ENCODE measurements around the genes ANXA11 and GPR15LG.

DNA sequence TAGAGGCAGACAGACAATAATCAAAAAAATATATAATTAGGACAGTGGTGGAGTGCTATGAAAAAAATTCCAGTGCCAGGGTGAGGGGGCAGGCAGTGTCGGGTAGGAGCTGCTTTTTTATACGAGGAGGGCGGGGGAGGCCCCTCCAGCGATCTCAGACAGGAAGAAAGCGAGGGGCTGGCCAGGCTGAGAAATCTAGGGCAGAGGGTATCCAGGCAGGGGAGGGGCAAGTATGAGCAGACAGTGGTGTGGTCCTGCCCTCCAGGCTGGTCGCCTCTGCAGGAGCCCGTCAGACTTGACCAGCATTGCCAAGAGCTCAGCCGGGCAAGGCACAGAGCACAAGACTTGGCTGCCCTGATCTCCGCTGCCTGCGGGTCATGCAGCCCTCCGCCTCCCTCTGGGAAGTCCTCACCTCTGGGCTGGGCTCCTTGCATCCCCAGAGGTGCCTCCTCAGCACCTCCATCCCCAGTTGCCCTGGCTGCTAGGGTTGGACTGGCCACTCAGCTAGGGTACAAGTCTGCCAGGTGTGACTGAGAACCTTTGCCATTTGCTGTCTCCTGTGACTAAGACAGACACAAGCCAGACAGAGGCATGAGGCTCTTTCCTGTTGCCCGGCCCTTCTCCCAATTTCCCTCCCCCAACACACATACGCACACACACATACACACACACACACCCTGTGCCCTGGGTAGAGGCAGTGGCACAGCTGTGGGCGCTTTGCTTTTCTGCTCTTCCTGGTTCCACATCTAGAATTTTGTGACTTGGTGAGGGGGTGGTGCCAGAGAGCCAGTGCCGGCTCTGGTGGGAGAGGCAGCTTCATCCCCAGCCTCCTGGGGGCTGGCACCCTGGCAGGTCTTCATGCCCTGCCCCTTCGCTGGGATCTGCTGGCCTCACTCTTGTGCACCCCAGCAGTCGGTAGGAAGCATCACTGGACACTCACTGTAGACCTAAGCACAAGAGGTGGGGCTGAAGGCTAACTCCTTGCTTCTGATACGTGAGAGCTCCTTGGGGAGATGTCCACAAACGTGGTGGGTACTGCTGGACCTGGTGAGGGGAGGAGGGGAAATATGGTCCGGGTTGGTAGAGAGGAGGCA, 59.0 kb upstream of the PPIF start:
- PRO-cap = no peak

- PRO-cap = no peak
Observed at GRCh38 chr10:79293740-79294451, 53.4 kb upstream of the PPIF start.

DNA sequence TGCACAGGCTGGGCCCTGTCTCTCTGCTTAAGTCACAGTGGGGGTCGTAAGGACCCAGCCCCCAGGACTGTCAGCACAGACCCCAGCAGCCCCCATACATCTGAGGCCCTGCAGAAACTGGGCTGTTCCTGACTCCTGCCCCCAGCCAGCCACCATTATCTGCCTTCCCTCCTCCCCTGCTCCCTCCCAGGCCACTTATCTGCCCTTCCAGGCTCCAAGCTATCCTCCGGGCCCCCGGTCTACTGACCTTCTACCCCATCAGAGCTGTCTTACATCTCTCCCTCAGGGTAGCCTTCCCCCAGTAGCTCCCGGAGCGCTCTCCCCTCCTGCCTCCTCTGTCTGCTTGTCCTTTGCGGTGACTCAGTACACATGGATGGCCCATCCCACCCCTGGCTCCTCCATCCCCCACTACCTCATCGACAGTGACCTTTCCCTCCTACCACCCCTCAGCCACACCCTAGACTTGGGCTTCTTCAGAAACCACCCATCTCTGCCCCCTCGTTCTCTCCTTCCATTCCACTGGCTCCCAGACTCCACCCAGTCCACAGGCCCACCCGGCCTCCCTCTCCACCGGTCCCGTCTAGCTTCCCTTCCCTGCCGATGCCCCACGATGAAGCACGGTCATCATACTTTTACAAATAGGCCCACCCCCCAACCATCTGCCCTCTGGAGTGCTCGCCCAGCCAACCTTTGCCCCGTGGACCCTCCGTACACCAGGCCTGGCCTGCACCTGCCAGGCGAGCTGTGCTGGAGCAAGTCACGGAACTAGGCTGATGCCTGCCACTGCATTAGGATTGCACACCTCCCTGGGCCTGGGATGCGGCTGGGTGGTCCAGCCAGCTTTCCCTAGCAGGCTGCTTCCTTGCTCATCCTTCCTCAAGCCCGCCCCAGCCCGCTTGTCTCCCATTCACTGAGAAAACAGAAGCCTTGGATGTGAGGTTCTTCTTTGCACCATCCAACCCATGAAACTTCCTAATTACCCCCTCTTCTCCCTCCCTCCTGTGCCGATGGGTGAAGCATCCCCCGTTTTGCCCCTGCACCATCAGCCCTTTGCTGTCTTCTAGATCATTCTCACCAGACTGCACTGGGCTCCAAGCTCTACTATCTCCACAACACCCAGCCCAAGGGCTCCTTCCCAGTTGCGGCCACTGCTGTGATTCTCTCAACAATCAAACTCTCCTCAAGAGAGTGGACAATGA, 44.6 kb downstream of the PPIF start:
- PRO-cap = no peak

DNA sequence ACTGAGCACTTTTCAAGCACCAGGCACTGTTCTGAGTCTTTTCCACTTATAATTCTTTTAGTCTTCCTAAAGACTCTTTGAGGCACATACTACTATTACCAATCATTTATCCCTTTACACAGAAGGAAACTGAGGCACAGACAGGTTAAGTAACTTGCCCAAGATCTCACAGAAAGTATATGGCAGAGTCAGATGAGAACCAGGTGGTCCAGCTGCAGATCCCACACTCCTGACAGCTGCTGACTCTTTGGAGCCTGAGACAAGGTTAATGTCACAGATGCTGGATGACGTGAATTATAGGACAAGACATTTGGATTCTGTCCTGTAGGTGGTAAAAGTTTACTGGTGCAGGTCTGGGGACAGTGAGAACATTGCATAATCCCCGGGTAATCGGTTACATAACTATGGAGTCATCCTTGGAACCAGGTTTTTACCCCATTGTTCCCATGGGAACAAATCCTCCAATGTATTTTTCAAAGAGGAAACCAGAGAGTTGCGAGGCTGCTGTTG, 27.4 kb upstream of the ZCCHC24 start:
- PRO-cap = no peak

GRCh38 chr10:79714811-79715089, 11.7 kb downstream of the NUTM2B start:
- PRO-cap = no peak

GRCh38 chr10:79784517-79785078, 41.9 kb upstream of the NUTM2E start:
- PRO-cap = no peak

GRCh38 chr10:79905361-79905910, 43.5 kb downstream of the SFTPD start:
- PRO-cap = no peak

DNA sequence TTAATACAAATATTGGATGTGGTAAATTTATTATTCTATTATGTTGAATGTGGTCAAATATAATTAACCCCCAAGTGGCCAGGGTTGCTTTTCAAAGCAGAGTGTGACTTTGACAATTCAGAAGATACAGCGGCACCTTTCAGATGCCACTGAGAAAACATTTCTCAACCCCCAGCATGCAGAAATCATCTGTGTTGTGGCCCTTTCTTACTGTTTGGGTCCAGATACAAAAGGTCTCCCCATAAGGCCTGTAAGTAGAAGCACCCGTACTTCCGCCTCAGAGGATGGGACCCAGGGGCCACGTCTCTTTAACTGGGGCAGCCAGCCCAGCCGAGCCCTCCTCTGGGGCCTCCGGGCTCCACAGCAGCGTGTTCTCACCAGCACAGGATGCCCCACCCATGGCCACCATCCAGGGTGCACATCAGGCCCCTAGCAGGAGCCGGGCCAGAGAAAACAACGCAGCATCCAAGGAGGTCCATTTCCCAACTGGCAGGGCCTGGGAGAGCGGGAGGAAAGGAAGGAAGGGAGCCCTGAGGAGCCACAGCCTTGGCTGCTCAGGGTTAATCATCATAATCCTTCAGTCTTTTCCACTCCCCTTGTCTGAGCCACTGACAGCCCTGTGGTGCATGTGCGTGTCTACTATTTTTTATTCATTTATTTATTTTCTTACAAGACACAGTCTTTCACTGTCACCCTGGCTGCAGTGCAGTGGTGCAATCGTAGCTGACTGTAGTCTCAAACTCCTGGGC, 3.5 kb downstream of the PLAC9 start:
- PRO-cap = no peak

GRCh38 chr10:80160492-80161193, 28.1 kb downstream of the PLAC9 start:
- PRO-cap = no peak

DNA sequence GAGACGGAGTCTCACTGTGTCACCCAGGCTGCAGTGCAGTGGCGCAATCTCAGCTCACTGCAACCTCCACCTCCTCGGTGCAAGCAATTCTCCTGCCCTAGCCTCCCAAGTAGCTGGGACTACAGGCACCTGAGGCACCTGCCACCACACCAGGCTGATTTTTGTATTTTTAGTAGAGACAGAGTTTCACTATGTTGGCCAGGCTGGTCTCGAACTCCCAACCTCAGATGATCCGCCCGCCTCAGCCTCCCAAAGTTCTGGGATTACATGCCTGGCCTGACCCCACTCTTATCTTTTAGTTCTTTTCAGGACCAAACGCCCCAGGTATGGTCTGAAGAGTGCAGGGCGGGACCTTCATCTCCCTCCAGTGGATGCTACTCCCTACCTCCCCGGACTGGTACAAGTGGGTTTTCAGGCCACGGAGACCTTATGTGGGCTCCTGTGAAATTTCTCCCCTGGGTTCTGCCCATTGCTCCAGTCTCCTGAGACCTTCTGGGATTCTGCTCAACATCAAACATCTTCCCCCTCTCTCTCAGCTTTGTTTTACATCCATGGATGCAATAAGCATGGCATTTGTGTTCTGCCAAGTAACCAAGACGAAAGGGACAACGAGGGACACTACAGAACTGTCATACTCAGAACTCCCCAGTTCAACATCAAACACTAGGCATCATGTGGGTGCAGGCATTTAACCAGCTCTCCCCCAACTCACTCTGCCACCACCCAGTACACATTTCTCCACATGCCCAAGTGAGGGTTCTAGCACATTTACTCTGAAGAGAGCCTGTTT, 28.1 kb downstream of the ANXA11 start:
- PRO-cap = no peak

DNA sequence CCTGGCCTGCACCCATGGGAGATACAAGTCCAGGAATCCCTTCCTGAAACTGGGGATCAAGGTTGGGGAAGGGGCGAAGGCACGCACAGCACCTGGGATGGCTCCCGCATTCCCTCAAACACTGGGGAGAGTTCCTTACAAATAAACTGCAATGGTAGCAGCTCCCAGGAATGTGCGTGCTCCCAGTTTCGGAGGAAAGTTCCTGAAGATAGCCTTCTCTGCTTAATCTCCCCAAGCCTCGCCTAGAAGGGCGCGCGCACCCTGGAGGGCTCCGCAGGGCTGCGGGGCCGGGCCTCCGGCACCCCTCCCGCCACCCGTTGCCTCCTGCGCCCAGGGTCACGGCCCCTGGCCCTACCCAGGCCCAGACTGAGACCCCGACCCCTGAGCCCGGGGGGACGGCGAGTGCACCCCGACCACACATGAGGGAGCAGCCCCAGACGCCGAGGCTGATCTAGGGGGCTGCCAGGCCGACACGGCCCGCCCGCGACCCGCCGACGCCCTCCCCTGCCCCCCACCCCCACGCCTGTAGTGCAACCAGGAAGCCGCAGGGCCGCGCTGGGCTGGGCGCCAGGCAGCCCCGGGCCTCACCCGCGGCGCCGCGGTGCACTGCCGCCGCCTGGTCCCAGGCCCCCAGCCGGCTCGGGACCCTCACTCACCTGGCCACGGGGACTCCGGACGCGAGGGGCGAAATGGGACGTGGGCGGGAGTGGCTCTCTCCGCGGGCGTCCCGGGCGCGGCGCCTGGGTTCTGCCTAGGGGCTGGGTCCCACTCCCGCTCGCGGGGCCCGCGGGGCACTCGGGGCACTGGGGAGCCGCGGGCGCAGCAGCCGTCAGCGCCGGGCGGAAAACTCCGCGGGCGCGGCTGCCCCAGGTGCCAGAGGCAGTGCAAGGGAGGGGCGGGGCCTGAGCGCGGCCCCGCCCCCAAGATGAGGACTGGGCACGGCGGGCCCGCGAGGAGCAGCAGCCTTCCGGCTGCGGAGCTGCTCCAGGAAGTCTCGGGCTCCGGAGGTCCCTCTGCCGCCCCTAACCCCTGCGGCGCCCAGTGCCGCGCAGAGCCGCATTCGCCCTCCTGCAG, at the start of gene ANXA11:
ANXA11 (minus strand) TSS at position 851 of the 1,074 bp plus-strand sequence.
- PRO-cap = bidirectional peak, plus-strand start at position 528 of the sequence, minus-strand start at position 439 of the sequence; bidirectional peak, plus-strand start at position 959 of the sequence, minus-strand start at position 850 of the sequence

GRCh38 chr10:80287336-80287790, 2.1 kb downstream of the MAT1A start:
- PRO-cap = no peak

GRCh38 chr10:80288648-80289112, 778 bp downstream of the MAT1A start:
- PRO-cap = no peak

- PRO-cap = no peak
Observed at GRCh38 chr10:80409196-80409701, 898 bp downstream of the PRXL2A start.

GRCh38 chr10:80453210-80453544, 933 bp upstream of the TSPAN14 start:
- PRO-cap = no peak

DNA sequence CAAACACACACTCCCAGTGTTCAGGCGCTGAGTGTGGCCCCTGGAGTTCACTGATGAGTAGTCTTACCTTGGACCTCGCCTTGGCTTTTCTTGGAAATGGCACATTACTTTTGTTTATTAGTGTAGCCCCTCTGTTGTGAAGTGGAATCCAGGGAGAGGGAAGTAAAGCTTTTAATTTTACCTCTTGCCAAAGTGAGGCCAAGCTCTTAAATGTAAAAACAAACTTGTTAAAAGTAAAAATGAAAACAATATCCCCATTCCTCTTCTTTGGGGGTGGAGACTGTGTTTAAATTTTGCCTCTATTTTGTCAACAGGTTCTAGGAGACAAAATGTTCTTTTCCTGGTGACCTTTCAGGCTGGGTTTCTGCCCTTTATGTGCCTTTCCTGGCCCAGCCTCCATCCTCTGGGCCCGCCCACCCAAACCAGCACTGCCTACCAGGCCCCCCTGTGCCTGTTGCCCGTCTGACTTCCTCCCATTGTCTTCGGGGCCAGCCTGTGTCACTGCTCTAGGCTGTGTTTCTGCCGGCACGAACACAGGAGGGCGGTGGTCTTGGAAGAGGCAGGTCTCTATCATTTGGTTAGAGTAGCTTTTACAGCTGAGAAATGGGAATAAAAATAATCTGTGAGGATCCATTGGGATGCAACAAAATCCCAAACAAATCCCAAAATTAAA, 13.8 kb downstream of the TSPAN14 start:
- PRO-cap = no peak

DNA sequence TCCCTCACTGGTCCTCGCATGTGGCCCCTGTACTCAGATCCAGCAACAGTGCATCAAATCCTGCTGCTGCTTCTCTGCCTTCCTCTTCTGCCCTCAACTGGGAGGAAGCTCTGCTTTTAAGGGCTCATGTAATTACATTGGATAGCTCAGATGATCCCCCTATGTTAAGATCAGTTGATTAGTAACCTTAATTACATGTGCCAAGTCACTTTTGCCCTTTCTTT, 22.9 kb downstream of the TSPAN14 start:
- PRO-cap = no peak

DNA sequence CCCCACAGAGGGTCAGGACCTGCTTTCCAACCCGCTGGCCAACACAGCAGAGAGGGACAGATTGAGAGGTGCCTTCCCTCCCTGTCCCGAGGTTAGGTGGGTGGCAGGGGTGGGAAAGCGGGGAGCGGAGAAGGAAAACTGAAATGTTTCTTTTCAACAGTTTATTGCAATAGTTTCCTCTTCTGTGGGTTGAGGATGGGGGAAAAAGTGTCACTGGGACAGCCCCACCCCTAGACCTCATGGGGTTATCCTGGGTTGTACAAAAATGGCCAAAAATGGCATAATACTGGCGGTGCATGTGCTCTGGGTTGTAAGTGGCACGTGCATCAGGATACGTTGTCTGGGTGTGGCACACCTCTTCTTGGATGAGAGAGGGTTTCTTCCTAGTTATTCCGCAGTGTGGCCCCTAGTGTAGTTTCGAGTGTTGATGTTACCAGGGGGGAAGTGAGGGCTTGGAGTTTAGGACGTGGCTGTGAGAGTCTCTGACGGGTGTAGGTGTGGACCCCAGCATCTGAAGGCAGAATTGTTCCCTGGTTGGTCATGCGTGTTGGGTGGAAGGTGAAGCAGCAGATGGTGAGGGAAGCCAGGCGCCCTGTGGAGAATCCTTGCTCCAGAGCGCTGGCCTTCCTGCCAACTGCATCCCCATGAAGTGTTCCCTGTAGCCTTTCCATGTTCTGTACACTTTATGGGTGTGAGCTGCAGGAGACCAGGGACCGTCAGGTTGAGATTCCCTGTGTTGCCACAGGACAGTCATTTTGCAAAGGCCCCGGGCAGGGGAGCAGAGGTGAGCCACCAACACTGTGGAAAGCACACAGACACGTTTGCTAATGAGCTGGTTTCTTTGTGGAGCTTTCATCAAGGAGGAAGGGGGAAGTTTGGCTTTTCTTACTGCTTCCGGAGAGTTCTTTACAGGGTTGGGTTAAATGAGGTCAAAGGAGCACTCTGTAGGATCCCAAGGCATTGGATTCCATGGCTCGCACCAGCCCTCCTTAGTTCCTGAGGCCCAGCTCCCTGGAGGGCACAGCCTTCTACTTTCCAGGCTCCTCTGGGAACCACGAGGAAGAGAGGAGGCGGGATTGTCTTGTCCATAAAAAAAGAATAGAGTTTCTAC, 31.9 kb downstream of the TSPAN14 start:
- PRO-cap = no peak

DNA sequence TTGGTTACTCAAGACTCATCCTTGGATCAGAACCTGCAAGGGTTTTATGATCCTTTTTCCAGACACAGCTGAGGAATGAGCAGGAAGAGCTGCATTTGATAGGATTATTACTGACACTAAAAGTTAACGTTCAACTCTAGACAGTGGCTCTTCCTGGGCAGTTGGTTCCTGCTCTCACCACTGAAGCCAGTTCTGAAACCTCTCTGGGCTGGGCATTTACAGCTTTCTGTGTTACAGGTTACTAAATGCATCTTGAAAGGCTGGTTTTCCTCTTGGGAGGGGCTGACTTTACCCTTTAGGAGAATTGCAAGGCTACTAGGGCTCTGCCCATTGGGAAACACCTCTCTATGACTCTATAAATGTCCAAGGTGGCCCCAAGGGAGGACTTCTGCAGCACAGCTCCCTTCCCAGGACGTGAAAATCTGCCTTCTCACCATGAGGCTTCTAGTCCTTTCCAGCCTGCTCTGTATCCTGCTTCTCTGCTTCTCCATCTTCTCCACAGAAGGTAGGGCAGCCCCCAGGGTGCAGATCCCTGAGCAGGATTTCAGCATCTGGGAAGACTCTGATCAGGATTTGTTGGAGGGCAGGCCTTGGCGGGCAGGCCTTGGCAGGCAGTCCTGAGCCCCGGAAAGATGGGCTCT, at the start of gene GPR15LG:
GPR15LG (plus strand) TSS at position 385 of the 641 bp plus-strand sequence.
- PRO-cap = no peak

DNA sequence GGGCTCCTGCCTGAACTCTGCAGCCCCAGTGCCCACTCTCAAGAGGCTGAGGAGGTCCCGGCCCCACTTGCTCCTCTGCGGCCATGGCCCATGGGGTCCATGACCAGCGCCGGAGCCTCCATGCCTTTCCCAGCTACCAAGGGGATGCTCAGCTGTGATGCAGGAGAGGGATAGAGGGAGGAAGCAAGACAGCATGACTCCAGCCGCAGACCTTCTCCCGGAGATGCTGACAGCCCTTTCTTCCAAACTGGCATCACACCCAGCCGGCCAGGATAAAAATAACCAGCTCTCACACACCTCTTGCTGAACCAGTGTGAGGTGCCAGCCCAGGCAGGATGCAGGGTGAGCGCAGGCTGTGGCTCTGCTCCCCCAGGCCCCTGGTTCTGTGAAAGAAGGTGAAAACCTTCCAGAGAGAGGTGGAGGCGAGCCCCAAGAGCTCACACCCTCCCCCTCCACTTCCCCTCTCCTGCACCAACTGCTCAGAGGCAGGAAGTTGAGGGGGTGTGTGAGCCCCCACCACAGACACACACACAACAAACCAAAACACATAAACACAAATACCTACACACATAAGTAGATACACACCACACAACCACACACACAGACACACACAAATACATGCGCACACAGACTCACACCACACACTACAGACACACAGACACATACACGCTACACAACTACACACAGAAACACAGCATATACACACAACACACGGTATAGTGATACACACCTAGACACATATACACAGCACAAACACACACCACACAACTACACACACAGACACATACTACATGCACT, 4.0 kb downstream of the GPR15LG start:
- PRO-cap = no peak

Measured in Calu3 (cell line).